HepG2 (cell line): ENCODE results near the genes CTTN, KRTAP5-10, DEFB131B and IL18BP.

GRCh38 chr11:70294079-70294617 is 23.7 kb downstream of the PPFIA1 start:
- RRBS, 2 experiments, result no CpG with 5 or more reads among the region's 8 CpGs
CAGE:
- cytosol, long polyA minus RNA, result no peak
- cytosol, long polyA plus RNA, result no peak
- long polyA plus RNA, result no peak
- nucleus, long polyA minus RNA, result no peak
- nucleus, long polyA plus RNA, result no peak

- RRBS, 2 experiments, result no CpG with 5 or more reads among the region's 11 CpGs
CAGE:
- cytosol, long polyA minus RNA, result no peak
- cytosol, long polyA plus RNA, result no peak
- long polyA plus RNA, result no peak
- nucleus, long polyA minus RNA, result no peak
- nucleus, long polyA plus RNA, result no peak
Measured at GRCh38 chr11:70326049-70326976, 55.8 kb downstream of the PPFIA1 start.

DNA sequence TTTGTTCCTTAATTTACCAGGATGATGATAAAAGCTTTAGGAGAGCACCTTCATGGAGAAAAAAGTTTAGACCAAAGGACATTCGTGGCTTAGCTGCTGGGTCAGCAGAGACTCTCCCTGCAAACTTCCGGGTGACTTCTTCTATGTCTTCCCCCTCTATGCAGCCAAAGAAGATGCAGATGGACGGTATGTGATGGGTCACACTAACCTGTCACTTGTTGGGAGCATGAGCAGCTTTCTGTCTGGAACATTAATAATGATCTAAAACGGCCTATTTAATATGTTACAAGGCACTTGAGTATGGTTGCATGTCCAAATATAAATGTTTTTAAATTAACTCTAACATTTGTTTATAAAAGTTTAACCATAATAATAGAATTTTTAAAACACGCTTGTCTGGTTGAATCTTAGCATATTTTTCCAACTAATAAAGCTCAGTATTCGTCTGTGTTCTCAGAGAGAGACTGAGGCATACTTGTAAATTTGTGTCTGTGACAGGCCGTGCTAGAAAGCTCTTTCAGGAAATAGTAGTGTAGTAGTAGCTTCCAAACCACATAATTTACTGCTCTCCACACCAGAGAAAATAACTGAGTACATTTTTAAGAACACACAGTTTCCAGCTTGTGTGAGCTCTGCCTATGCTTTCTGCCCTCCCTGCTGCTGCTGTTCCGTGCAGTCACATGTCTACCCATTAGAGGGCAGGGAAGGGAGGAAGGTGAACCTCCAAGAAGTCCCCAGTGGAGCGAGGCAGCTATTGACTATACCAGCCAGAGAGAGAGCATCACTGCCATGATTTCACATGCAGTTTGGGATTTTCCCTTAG is 20.1 kb upstream of the CTTN start:
- RRBS, 2 experiments, result no CpG with 5 or more reads among the region's 9 CpGs
CAGE:
- cytosol, long polyA minus RNA, result no peak
- cytosol, long polyA plus RNA, result no peak
- long polyA plus RNA, result no peak
- nucleus, long polyA minus RNA, result no peak
- nucleus, long polyA plus RNA, result no peak

DNA sequence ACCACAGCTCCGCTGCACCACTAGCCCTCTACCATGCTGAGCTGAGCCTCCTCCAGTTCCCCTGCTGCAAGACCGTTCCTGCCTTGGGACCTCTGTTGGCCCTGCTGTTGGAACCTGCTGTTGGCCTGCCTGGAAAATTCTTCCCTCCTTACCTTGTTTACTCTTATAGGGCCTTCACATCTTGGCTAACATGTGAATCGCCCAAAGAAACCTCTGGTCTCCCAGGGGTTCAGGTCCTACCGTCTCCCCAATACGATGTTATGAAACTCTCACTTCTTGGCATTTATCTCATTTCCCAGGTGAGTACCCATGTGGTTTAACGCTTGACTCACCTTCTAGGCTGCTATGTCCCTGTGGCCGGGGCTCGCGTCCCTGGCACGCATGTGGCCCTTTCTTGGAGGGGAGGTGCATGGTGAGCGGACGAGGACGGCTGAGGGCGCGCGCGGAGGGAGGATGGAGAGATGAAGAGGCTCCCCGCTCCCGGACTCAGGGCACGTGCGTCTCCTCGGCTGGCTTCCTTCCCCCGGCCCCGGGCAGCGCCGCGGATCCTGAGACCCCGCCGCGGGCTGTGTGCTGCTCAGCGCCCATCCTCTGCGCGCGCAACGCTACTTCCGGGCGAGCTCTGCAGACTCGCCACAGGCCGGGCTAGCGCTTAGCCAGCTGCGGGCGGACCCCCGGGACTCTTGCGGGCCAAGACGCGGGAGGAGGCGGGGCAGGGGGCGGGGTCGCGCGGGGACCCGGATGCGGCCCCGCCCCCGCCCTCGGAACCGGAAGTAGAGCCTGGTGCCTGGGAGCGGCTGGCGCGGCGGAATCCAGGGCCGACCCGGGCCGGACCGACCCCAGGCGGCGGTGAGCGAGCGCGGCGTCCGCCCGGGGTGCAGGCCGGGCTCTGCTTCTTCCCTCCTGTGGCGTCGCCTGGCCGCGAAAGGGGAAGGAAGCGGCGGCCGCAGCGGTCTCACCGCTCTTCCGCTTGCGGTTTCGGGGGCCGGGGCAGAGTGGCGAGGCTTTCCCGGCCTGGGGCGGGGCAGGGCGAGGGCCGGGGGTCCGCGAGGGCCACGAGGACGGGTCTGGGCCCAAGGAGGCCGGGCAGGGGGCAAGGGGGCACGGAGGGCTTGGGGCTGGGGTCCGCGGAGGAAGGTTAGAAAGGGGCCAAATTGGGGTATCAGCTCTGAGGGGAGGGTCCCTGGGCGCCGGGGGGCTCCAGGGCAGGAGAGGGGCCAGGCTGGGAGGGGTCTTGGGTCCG is at the start of gene CTTN:
Gene CTTN, plus strand, starts transcription at position 764 of the 1,243 bp plus-strand sequence.
- RRBS, 2 experiments, result 1 to 2% methylated on average over 57 to 61 of the region's 103 CpGs
CAGE:
- cytosol, long polyA minus RNA, result start-site peak on the minus strand centred at position 600 of the sequence, 26 bp wide, 15 reads; start-site peak on the plus strand centred at position 809 of the sequence, 25 bp wide, 65 reads
- cytosol, long polyA plus RNA, result start-site peak on the plus strand centred at position 797 of the sequence, 68 bp wide, 4,681 and 6,478 reads in 2 replicates
- long polyA plus RNA, result start-site peak on the minus strand centred at position 634 of the sequence, 162 bp wide, 26 and 30 reads in 2 replicates; start-site peak on the plus strand centred at position 807 of the sequence, 82 bp wide, 3,170 and 3,748 reads in 2 replicates
- nucleus, long polyA minus RNA, result no peak
- nucleus, long polyA plus RNA, result start-site peak on the plus strand centred at position 797 of the sequence, 69 bp wide, 9,011 and 13,607 reads in 2 replicates

DNA sequence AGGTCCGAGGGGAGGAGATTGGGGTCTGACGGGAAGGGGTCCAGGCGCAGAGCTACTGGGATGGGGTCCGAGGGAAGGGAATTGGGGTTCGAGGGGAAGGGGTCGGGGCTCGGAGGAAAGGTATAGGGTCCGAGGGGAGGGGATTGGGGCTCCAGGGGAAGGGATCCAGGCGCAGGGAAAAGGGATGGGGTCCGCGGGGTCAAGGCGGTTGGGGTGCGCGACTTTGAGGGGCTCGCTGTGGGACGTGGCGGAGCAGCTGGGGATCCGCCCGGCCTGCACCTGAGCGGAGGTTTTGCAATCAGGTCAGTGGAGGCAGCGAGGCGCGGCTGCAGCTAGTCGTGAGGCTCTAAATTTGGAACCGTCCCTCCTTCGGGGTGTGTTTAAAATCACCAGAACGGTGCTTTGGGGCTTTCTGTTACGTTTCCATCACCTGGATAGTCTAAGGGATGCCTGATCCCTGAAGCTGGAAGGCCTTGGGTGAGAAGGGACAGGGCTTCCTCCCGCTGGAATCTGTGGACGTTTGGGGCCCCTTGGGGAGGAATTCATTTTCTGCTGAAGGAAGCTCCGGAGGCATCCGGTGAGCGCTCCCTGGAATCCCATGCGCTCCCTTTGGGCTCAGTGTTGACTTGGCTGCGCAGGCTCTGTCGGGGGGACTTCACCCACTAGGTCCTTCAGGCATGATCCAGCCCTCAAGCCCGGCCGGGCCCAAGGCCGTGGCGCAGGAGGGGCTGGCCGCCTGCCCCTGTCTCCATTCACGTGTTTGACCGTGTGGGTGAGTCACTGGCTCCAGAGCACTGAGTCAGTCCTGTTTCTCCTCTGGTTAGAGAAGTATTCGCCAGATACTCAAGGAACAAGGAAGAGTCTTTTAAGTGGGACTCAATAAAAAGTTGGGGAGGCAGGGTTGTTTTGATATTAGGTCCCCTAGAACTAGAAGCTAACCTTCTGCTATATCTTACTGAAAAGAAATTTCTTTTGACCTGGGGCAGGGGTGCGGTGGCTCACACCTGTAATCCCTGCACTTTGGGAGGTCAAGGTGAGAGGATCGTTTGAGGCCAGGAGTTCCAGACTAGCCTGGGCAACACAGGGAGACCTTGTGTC is 1.2 kb downstream of the CTTN start:
- RRBS, 2 experiments, result no CpG with 5 or more reads among the region's 46 CpGs
CAGE:
- cytosol, long polyA minus RNA, result no peak
- cytosol, long polyA plus RNA, result no peak
- long polyA plus RNA, result no peak
- nucleus, long polyA minus RNA, result no peak
- nucleus, long polyA plus RNA, result no peak

- RRBS, 2 experiments, result no CpG with 5 or more reads among the region's 11 CpGs
CAGE:
- cytosol, long polyA minus RNA, result no peak
- cytosol, long polyA plus RNA, result no peak
- long polyA plus RNA, result no peak
- nucleus, long polyA minus RNA, result no peak
- nucleus, long polyA plus RNA, result no peak
Measured at GRCh38 chr11:70400521-70401176, 2.3 kb downstream of the CTTN start.

- RRBS, 2 experiments, result 91 to 98% methylated on average over 31 to 32 of the region's 63 CpGs
CAGE:
- cytosol, long polyA minus RNA, result no peak
- cytosol, long polyA plus RNA, result no peak
- long polyA plus RNA, result no peak
- nucleus, long polyA minus RNA, result no peak
- nucleus, long polyA plus RNA, result no peak
Measured at GRCh38 chr11:70661618-70662488, 263.5 kb downstream of the CTTN start.

GRCh38 chr11:70902056-70902617 is 350.2 kb downstream of the SHANK2 start:
- RRBS, 2 experiments, result 77 to 100% methylated on average over 2 of the region's 14 CpGs
CAGE:
- cytosol, long polyA minus RNA, result no peak
- cytosol, long polyA plus RNA, result no peak
- long polyA plus RNA, result no peak
- nucleus, long polyA minus RNA, result no peak
- nucleus, long polyA plus RNA, result no peak

DNA sequence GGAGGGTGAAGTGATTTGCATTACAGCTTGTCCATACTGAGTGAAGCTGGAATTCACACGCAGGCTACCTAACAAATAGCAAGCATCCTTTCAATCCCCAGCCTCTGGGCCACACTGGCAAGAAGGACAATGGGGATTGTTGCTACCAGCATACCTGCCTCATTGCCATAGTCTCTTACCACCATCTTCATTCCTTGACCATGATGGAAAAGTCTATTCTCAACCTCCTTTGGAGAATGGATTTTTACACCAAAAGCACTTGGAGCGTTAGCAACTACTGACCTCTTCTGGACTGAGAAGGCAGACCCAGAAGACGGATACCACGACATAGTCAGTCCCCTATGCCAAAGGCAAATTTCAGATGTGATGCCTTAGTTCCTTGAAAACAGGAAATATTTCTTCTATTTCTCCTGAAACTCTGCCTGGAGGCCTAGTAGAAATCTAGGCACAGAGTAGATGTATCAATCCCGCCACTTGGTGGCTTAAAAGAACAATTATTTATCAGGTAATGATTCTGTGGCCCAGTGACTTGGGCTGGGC is 75.5 kb downstream of the DHCR7 start:
- RRBS, 2 experiments, result no CpG with 5 or more reads among the region's 5 CpGs
CAGE:
- cytosol, long polyA minus RNA, result no peak
- cytosol, long polyA plus RNA, result no peak
- long polyA plus RNA, result no peak
- nucleus, long polyA minus RNA, result no peak
- nucleus, long polyA plus RNA, result no peak

DNA sequence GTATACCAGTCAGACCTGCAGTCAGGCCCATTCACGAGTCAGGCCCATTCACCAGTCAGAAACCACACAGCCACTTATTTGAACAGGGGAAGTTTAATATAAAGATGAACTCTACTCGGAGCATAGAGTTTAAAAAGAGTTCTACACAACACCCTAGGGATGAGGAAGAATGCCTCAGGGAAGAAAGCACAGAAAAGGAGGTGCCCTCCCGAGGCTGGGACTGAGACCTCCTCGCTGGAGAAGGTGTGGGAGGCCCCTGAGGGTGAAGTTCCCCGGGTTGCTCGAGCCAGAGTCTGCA is 13.9 kb downstream of the DHCR7 start:
- RRBS, 2 experiments, result no CpG with 5 or more reads among the region's 6 CpGs
CAGE:
- cytosol, long polyA minus RNA, result no peak
- cytosol, long polyA plus RNA, result no peak
- long polyA plus RNA, result no peak
- nucleus, long polyA minus RNA, result no peak
- nucleus, long polyA plus RNA, result no peak

GRCh38 chr11:71454628-71455070 is 1.6 kb downstream of the NADSYN1 start:
- RRBS, 2 experiments, result no CpG with 5 or more reads among the region's 6 CpGs
CAGE:
- cytosol, long polyA minus RNA, result no peak
- cytosol, long polyA plus RNA, result no peak
- long polyA plus RNA, result no peak
- nucleus, long polyA minus RNA, result no peak
- nucleus, long polyA plus RNA, result no peak

GRCh38 chr11:71565407-71565839 is at the start of gene KRTAP5-10:
TSS of gene KRTAP5-10 (plus strand) at chr11:71565563.
- RRBS, 2 experiments, result no CpG with 5 or more reads among the region's 7 CpGs
CAGE:
- cytosol, long polyA minus RNA, result no peak
- cytosol, long polyA plus RNA, result no peak
- long polyA plus RNA, result no peak
- nucleus, long polyA minus RNA, result no peak
- nucleus, long polyA plus RNA, result no peak

- RRBS, 2 experiments, result no CpG with 5 or more reads among the region's 14 CpGs
CAGE:
- cytosol, long polyA minus RNA, result no peak
- cytosol, long polyA plus RNA, result no peak
- long polyA plus RNA, result no peak
- nucleus, long polyA minus RNA, result no peak
- nucleus, long polyA plus RNA, result no peak
Measured at GRCh38 chr11:71749066-71749655, 83.8 kb upstream of the DEFB108B start.

GRCh38 chr11:71878386-71878645 is at the start of gene DEFB131B:
TSS of gene DEFB131B (plus strand) at chr11:71878453.
CAGE:
- cytosol, long polyA minus RNA, result no peak
- cytosol, long polyA plus RNA, result no peak
- long polyA plus RNA, result no peak
- nucleus, long polyA minus RNA, result no peak
- nucleus, long polyA plus RNA, result no peak

- RRBS, 2 experiments, result no CpG with 5 or more reads among the region's 13 CpGs
CAGE:
- cytosol, long polyA minus RNA, result no peak
- cytosol, long polyA plus RNA, result no peak
- long polyA plus RNA, result no peak
- nucleus, long polyA minus RNA, result no peak
- nucleus, long polyA plus RNA, result no peak
Measured at GRCh38 chr11:71998525-71999454, at the start of gene IL18BP. TSS of gene IL18BP (plus strand) at chr11:71998909.

GRCh38 chr11:72123913-72124443 is 11.5 kb upstream of the ANAPC15 start:
- RRBS, 2 experiments, result no CpG with 5 or more reads among the region's 7 CpGs
CAGE:
- cytosol, long polyA minus RNA, result no peak
- cytosol, long polyA plus RNA, result no peak
- long polyA plus RNA, result no peak
- nucleus, long polyA minus RNA, result no peak
- nucleus, long polyA plus RNA, result no peak

DNA sequence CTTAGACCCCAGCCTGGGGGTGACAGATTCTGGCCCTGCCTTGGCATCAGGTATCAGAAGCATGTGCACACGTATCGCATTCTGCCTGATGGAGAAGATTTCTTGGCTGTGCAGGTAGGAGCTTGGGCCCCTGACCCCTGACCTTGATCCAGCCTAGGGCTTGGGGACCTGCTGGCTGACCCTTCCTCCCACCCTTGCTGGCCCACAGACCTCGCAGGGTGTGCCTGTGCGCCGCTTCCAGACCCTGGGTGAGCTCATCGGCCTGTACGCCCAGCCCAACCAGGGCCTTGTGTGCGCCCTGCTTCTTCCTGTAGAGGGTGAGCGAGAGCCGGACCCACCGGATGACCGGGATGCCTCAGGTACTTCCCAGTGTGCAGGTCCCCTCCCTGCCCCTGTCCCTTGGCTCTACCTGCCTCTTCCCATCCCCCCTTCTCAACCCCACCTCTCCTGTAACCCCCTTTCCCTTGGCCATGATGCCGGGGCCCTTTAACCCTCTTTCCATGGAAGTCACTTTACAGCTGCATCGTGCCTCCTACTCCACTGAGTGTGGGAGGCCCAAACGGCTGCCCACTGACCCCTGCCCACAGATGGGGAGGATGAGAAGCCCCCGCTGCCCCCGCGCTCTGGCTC is 3.7 kb downstream of the INPPL1 start:
- RRBS, 2 experiments, result no CpG with 5 or more reads among the region's 18 CpGs
CAGE:
- cytosol, long polyA minus RNA, result no peak
- cytosol, long polyA plus RNA, result no peak
- long polyA plus RNA, result no peak
- nucleus, long polyA minus RNA, result no peak
- nucleus, long polyA plus RNA, result no peak

DNA sequence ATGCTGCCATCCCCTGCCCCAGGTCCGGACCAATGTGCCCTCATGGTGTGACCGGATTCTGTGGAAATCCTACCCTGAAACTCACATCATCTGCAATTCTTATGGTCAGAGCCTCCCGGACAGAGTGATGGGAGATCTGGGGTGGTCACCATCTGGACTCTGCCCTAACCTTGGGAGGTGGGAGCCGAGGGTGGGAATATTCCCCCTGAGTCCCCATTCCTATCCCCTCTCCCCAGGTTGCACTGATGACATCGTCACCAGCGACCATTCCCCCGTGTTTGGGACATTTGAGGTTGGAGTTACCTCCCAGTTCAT is 8.8 kb downstream of the INPPL1 start:
- RRBS, 2 experiments, result 86 to 100% methylated on average over 1 of the region's 7 CpGs
CAGE:
- cytosol, long polyA minus RNA, result no peak
- cytosol, long polyA plus RNA, result no peak
- long polyA plus RNA, result no peak
- nucleus, long polyA minus RNA, result no peak
- nucleus, long polyA plus RNA, result no peak

DNA sequence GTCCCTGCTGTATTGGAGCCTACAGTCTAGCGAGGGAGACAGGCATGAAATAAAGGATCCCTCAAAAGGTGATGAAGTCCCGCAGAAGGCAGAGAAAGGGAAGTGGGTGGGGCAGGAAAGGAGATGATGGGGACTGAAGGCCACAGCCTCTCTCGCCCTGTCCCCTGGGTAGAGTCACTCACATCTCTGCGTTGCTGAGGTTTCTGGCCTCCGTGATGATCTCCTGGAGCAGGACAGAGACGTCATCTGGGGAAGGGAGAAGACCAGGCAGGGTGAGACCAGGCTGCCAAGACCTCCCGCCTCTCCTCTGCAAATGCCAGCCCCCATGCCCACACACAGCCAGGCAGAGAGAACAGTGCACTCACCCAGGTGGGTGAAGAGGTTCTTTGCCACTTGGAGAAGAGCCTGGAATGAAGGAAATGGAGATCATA is 89.0 kb downstream of the PDE2A start:
- RRBS, 2 experiments, result no CpG with 5 or more reads among the region's 7 CpGs
CAGE:
- cytosol, long polyA minus RNA, result no peak
- cytosol, long polyA plus RNA, result no peak
- long polyA plus RNA, result no peak
- nucleus, long polyA minus RNA, result no peak
- nucleus, long polyA plus RNA, result no peak

- RRBS, 2 experiments, result no CpG with 5 or more reads among the region's 12 CpGs
CAGE:
- cytosol, long polyA minus RNA, result no peak
- cytosol, long polyA plus RNA, result no peak
- long polyA plus RNA, result no peak
- nucleus, long polyA minus RNA, result no peak
- nucleus, long polyA plus RNA, result no peak
Measured at GRCh38 chr11:72606003-72606804, 68.0 kb downstream of the PDE2A start.